Neural progenitor cell (in vitro differentiated cells): ENCODE data around the genes SNRPD2 and MEIOSIN.

- RAMPAGE, long total RNA = no peak
These were observed 16.8 kb upstream of the CLASRP start for GRCh38 chr19:45021834-45022572.

- RAMPAGE, long total RNA = no peak
These were observed 744 bp downstream of the ZNF296 start for GRCh38 chr19:45075483-45075984.

GRCh38 chr19:45097852-45099127 lies 5.3 kb downstream of the PPP1R37 start:
- RAMPAGE, long total RNA = no peak

GRCh38 chr19:45118315-45119221 lies 25.6 kb downstream of the PPP1R37 start:
- RAMPAGE, long total RNA = no peak

DNA sequence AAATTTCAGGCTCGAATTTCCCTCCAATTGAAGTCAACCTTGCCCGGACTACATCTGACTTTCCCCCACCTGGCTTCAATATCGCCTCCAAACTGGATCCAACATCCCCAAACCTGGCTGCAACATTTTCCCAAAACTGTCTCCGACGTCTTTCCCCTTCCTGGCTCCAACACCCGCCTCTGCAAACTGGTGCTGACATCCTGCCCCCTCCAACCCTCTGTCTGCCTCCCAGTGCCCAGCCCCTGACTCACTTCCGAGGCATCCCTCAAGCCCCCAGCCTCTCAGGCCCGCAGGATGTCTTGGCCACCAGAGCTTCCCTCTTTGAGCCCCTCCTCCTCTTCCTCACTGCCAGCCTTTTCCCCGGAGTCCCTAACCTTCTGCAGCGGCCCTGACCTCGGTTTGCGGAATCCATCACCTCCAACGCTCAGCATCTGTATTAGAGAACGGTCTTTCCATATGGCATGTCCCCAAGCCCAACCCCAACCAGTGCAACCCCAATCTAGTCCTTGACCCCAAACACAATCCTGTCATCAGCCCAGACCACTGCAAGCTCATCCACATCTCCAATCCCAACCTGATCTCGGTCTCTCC lies 790 bp downstream of the EXOC3L2 start:
- RAMPAGE, long total RNA = no peak

GRCh38 chr19:45250613-45250985 lies 472 bp upstream of the MARK4 start:
- RAMPAGE, long total RNA = no peak

DNA sequence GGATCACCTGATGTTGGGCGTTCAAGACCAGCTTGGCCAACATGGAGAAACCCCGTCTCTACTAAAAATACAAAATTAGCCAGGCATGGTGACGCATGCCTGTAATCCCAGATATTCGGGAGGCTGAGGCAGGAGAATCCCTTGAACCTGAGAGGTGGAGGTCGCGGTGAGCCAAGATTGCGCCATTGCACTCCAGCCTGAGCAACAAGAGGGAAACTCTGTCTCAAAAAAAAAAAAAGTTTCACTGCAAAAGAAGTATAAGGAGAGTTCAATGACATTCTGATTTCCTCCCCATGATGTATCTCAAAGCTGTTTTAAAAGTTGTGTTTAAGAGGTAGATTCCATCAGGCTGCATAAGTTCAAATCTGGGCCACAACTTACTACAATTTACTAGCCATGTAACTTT lies 10.6 kb downstream of the MARK4 start:
- RAMPAGE, long total RNA = no peak

GRCh38 chr19:45271266-45271756 lies 20.2 kb downstream of the MARK4 start:
- RAMPAGE, long total RNA = no peak

- RAMPAGE, long total RNA = no peak
These were observed 17.9 kb downstream of the CKM start for GRCh38 chr19:45304628-45305353.

DNA sequence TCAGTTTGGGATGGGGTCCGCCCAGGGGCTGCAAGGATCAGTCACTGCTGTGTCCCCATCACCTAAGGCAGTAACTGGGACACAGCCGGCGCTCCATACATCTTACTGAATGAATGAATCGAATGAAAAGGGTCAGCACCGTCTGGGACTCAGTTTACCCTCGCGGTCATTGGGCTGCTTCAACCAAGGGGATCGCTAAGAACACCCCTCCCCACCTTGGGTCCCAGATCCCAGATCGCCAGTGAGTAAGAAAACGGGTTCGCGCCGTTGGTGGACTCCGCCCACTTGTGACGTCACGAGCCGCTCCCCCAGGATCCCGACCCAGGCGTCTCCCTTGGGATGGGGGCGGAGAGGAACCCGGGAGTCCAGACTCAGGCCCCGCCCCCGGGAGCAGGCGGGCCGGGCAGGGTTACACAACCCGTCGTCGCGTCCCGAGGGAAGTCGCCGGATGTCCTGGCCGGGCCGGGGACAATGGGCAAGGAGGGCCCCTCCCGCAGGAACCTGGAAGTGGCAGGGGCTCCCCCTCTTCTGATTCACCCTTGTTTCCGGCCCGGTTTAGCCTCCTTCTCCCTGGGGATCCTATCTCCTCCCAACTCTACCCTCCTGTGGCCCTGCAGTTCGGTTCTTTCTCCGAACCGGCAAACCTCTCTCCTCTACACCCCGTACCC lies 19.6 kb upstream of the ERCC1 start:
- RAMPAGE, long total RNA = no peak

- RAMPAGE, long total RNA = no peak
These were observed 10.9 kb downstream of the FOSB start for GRCh38 chr19:45478356-45479430.

- RAMPAGE, long total RNA = no peak
These were observed 3.9 kb downstream of the RTN2 start for GRCh38 chr19:45492596-45493763.

DNA sequence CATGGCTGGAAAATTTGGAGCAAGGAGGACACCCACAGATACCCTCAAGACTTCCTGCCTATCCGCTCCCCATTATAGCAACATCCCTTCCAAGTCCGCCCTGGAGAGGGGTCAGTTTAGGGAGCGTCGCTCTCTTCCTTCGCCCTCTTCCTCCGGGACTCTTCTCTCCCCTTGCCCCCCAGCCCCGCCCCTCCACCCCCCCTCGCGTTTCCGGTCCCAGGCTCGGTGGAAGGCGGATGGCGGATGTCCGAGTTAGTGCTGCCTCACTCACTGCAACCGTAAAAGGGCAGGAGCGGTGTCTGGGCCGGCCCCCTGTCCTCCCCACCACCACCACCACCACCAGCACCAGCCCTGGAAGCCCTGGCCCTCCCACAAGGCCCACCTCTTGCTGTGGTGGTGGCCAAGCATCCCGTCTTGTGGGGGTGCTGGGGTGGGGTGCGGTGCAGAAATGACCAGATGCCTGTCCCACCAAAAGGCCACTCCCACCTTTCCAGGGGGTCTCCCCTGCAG lies 2.0 kb downstream of the VASP start:
- RAMPAGE, long total RNA = no peak

DNA sequence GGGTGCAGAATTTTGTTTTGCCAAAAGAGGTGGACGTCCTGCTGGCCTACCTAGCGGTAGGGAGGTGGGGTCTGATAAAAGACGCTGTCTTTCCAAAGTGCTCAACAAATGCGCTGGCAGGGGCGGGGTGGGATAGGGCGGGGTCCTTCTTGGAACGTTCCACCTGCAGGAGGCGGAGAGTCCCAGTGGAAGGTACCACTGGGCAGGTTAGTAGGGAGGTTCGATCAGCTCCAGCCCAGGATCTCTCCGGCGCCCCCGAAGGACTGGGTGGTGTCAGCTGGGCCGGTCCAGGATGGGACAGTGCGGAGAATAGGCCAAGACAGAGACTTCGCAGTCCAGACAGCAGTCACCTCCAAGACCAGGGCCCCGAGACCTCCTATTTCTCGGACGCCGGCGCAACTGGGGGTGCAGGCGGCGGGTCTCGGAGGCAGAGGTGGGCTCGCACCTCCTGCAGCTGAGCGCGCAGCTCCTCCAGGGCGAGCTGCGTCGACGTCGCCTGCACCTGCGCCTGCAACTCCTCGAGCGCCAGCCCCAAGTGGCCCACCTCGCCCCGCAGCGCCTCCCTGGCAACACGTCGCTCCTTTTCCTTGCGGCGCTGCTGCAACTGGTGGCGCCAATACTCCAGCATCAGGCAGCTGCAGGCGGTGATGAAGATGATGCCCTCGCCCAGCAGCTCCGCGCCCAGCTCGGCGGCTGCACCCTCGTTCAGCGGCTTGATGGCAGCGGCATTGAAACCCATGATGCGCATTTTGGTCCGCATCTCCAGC lies 21.6 kb downstream of the VASP start:
- RAMPAGE, long total RNA = no peak

DNA sequence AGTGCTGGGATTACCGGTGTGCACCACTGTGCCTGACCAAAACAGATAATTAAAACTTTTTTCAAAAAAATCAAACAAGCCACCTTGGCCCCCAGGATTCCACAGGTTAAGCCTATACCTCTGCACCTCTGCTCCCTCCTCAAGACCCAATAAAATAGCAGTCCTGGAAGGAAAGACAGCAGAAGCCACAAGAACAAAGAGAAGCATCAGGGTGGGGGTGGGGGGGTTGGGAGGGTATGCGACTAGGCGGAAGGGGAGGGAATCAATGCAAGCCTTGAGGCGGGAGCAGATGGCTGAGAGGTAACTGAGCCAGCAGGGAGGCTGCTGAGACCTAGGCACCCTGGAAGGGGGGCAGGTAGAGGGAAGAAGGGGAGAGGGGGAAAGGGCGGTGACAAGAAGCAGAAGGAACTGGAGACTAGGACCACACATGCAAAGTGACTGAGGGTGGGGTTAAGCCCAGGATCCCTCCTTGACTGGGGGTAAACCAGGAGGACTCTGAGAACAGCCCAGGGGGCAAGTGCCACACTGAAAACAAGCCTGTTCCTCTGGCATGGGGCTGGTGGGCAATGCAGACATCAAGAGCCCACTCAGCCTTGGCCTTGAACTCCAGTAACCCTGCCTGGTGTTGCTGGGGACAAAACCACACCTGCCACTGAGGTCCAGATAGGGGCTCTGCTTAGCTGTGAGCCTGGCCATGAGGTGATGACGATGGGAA lies 20.5 kb downstream of the OPA3 start:
- RAMPAGE, long total RNA = no peak

- RAMPAGE, long total RNA = no peak
These were observed 6.3 kb downstream of the GPR4 start for GRCh38 chr19:45595615-45596288.

- RAMPAGE, long total RNA = no peak
These were observed 2.0 kb upstream of the EML2 start for GRCh38 chr19:45640883-45641911.

- RAMPAGE, long total RNA = start-site peak on the minus strand at chr19:45691910-45691955, 607 and 1,365 reads in 2 replicates
These were observed at the start of gene SNRPD2 for GRCh38 chr19:45691802-45692137. Gene SNRPD2, minus strand, starts transcription at chr19:45691953.

DNA sequence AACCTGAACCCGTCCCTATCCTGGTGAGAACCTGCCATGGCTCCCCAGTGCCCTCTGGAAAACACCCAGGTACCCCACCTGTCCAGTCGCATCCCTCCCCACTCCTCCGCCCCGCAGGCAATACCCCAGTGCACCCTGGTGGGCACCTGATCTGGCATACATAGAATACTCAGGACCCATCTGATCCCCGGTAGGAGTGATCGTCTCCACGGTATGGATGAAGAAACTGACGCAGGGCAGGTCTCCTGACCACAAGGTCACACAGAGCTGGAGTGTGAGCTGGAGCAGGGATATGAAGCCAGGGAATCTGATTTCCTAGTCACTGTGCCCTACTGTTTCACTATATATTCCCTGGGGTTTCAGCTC lies 12.7 kb downstream of the FBXO46 start:
- RAMPAGE, long total RNA = no peak

- RAMPAGE, long total RNA = no peak
These were observed at the start of gene MEIOSIN for GRCh38 chr19:45733241-45733691. Gene MEIOSIN, plus strand, starts transcription at chr19:45733439.